Measurements from ENCODE around the gene PPARD.

- PRO-cap: no peak
- RRBS: no CpG with 5 or more reads among the region's 12 CpGs
Measured at GRCh38 chr6:35147999-35148733, 7.0 kb upstream of the TCP11 start.

- PRO-cap: no peak
- RRBS: no CpG with 5 or more reads among the region's 3 CpGs
Measured at GRCh38 chr6:35165552-35166333, 24.6 kb upstream of the TCP11 start.

DNA sequence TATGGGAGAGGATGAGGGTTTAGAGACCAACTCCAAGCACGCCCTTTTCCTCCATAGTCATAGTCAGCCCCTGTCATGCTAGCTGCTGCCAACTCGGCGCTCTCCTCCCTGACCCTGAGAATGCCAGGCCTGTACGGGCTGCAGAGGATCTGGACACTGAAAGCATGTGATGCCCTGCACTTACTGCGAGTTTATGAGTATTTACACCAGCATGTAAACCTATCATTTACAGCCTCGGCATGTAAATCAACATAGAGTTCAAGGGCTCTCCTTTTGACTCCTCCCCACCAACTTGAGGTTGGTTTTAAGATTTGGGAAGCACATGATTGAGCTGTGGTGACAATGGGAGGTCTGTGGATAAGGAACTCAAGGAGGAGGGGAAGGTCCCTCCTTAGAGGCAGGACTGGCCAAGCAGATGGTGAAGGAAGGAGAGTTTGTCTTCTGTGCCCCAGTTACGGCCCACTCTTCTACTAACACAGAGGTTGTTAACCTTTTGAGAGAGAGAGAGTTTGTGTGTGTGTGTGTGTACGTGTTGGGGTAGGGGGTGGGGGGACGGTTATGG is 11.5 kb upstream of the SCUBE3 start:
- PRO-cap: no peak
- RRBS: no CpG with 5 or more reads among the region's 9 CpGs

DNA sequence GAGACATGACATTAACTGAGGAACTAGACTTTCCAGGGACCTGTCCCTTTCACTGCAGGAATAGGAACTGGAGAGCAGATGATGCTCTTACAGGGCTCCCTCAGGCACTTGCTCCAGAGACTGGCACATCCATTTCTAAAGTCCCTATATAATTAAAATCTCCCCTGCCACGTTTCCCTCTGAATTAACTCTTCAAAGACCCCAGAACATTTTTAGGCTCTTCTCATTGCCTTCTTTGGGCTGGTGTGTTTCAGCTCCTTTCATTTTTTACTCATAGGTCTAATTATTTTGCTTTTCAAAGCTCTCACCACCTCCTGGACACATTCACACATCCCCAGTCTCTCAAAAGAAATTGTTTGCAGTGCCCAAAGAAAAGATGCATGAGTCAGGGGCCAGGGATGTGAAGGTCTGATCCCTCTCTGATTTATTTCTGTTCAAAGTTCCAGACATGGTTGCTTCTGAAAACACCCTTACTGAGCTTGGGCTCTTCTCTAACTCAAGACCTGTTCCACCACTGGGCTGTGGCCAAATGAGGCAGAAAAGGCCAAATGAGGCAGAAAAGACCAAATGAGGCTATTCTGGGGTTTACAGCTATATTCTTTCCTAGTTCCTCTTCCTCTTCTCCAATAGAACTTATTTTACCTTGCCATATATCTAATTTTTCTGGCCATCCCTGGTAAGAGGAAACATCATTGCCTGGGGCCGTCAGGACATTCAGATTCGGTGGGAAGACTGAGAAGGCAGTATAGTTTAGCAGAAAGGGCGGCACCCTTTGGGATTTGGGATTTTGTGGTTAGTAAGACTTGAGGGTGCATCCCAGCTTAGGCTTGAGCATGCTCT is 20.8 kb downstream of the SCUBE3 start:
- PRO-cap: no peak
- RRBS: no CpG with 5 or more reads among the region's 4 CpGs

DNA sequence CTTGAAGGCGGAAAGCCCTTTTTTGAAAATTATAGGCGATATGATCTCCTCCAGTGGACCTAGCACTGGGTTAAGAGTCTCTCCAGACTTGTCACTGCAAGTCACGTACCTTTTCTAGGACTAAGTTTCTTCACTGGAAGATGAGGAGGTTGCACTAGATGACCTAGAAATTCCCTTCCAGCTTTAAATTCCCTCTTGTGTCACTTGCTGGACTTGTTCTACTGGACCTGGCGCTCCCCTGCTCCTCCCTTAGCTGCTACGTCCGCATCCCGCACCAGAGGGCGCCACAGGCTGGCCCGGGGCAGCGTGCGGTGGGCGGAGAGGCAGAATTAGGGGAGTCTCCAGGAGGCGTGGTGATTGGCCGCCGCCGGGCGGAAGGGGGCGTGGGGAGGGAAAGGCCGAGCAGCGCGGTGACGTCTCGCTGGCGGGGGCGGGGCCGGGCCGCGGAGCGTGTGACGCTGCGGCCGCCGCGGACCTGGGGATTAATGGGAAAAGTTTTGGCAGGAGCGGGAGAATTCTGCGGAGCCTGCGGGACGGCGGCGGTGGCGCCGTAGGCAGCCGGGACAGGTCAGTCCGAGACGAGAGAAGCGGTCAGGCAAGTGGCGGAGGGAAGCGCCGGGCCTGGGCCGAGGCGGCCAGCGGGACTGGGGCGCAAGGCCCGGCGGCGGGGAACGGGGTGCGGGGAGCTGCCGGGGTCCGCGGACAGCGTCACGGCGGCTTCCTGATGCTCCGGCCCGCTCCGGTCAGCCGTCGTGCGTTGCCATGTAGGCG is at the start of gene PPARD:
TSS of gene PPARD (plus strand) at position 444 of the 771 bp plus-strand sequence.
- PRO-cap: unidirectional peak, plus-strand start at position 512 of the sequence
- RRBS: under 1% methylated on average over 37 of the region's 71 CpGs

- PRO-cap: no peak
- RRBS: no CpG with 5 or more reads among the region's 13 CpGs
Measured at GRCh38 chr6:35481523-35482155, 13.4 kb downstream of the RPL10A start.

- PRO-cap: no peak
- RRBS: 36% methylated on average over 6 of the region's 19 CpGs
Measured at GRCh38 chr6:35512158-35512494, 570 bp downstream of the TULP1 start.

DNA sequence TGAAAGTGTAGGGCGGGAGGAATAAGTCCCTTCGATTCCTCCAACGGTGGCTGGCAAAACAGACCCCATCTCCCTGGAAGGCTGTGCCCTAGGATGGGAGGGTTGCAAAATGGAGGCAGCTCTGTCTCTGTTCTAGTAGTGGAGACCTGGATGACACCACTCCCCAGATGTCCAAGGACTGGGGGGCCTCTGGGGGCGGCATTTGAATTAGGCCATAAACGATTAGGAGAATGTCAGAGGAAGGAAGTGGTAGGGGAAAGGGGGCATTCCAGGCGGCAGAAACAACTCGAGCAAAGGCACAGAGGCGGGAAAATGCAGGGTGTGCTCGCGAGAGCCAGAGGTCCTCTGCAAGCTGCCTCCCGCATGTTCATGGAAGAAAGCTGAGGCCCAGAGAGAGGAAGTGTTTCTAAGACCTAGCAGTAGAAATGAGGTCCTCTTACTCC is 18.9 kb upstream of the ARMC12 start:
- PRO-cap: no peak
- RRBS: no CpG with 5 or more reads among the region's 11 CpGs

GRCh38 chr6:35720306-35720922 is 16.4 kb upstream of the ARMC12 start:
- PRO-cap: no peak
- RRBS: no CpG with 5 or more reads among the region's 13 CpGs

- PRO-cap: bidirectional peak, plus-strand start at chr6:35728248, minus-strand start at chr6:35728046
- RRBS: under 1% methylated on average over 31 of the region's 59 CpGs
Measured at GRCh38 chr6:35727943-35728854, 8.6 kb upstream of the ARMC12 start.

DNA sequence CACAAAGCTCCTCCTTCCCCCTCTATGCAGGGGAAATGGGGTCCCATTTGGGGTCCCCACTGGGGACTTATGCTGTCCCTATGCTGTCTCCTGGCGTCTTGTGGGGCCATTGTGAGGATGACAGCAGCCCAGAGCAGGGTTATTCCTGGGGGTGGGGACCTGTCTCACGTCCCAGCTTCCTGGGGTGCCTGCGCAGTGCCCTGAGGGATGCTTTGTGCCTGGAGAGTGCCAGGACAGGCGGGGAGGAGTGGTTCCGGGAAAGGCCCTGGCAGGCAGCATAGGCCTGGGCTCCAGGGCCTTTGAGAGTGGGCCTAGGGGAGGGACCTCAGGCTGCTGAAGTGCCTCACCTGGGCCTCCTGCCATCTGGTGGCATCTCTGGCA is 8.0 kb upstream of the ARMC12 start:
- PRO-cap: bidirectional peak, plus-strand start at position 256 of the sequence, minus-strand start at position 113 of the sequence
- RRBS: no CpG with 5 or more reads among the region's 5 CpGs

GRCh38 chr6:36067699-36068414 is 40.2 kb downstream of the MAPK14 start:
- PRO-cap: no peak
- RRBS: no CpG with 5 or more reads among the region's 2 CpGs

GRCh38 chr6:36085133-36085594 is 45.1 kb upstream of the MAPK13 start:
- PRO-cap: no peak
- RRBS: no CpG with 5 or more reads among the region's 2 CpGs

- PRO-cap: no peak
- RRBS: no CpG with 5 or more reads among the region's 3 CpGs
Measured at GRCh38 chr6:36086637-36087678, 43.4 kb upstream of the MAPK13 start.

GRCh38 chr6:36121423-36121771 is 8.9 kb upstream of the MAPK13 start:
- PRO-cap: no peak
- RRBS: no CpG with 5 or more reads among the region's 3 CpGs

DNA sequence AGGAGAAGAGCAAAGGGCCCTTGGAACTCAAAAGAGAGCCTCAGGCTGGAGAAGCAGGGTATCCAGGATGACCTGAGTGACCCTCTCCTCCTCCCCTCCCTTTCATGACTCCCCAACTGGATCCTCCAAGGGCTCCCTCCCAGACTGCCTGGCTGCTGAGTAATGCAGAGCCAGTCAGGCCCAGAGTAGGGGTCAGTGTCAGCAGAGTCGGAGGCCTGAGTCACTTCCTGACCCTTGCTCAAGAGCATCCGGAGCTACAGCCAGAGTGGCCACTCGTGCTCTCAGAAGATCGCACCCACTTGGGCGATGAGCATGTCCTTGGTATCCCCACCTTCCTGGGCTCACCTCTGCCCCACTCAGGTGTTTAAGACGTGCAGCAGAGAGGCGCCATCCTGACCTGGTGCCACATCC is 2.8 kb upstream of the MAPK13 start:
- PRO-cap: no peak
- RRBS: no CpG with 5 or more reads among the region's 7 CpGs

- PRO-cap: no peak
- RRBS: 71% methylated on average over 3 of the region's 7 CpGs
Measured at GRCh38 chr6:36131432-36131582, 994 bp downstream of the MAPK13 start.

DNA sequence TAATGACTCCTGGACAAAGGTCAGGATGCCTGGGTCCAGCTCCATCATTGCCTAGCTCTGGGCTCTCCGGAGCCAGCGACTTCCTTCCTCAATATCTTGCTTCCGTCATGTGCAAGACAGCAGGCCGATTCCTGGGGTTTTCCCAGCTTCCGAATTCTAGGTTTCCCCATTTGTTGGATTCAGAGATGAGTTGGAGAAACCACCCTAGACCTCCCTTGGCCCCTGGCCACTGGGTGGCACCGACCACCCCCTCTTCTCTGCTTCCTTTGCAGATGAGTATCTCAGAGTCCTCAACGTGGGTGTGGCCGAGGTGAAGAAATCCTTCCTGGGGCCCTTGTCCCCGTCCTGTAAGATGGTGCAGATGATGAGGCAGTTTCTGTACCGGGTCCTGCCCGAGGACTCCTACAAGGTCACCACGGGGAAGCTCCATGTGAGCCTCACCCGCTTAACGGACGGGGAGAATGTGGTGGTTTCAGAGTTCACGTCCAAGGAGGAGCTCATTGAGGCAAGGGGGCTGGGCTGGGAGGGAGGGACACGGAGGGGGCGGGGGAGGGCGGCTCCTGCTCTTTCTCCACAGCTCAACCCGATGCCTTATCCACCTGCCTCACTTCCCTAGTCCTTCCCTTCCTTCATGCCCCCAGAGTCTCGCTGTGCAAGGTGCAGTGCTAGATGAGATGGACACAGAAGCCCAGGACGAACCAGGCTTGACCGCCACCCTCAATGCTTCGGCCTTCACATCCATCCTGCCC is 21.4 kb downstream of the PNPLA1 start:
- PRO-cap: no peak
- RRBS: no CpG with 5 or more reads among the region's 24 CpGs

DNA sequence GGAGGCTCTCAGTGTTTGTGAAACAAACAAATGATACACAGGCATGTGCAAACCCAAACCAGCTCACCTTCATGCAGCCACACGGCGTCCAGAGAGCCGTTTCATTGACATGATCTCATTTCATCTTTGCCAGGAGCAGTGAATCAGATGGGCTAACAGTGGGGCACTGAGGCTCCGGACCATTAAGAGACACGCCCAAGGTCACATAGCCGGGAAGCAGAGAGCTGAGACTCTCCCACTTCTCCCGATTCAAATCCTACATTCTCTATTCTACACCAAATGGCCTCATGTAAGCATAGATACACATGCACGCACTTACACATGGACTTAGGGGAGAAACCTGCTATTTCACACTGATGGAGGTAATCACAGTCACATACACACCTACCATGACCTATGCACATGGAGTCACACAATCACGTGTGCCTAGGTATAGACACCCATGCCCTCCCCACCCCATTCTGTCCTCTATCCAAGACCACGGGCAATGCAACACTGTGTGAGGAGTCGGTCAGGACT is 1.0 kb downstream of the BNIP5 start:
- PRO-cap: no peak
- RRBS: no CpG with 5 or more reads among the region's 11 CpGs

DNA sequence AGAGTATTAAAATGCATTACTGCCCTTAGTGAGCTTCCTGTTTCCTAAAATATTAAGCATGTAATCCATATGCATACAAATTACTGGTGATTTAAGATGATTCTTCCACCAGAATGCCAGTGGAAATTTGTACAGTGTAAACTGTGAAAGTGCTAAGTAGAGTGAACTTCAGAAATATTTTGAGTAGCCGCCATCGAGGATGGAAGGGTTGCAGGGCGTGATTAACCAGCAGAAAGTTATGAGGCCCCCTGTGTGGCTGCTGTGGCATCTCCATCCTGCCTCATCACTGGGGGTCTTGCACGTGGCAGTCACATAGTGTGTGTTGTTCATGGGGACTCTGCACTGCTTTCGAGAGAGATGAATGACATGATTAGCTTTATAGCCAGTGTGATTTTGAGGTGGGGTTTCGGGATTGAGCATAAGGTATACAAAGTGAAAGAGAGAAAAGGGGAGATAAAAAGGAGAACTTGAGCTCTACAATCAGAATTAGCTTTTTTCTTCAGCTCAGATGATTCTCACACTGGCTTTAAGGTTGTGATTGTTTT is 26.4 kb downstream of the KCTD20 start:
- PRO-cap: no peak
- RRBS: no CpG with 5 or more reads among the region's 6 CpGs

All from MCF 10A (cell line).